HCT116 (cell line): ENCODE results near the gene TDP2.

DNA sequence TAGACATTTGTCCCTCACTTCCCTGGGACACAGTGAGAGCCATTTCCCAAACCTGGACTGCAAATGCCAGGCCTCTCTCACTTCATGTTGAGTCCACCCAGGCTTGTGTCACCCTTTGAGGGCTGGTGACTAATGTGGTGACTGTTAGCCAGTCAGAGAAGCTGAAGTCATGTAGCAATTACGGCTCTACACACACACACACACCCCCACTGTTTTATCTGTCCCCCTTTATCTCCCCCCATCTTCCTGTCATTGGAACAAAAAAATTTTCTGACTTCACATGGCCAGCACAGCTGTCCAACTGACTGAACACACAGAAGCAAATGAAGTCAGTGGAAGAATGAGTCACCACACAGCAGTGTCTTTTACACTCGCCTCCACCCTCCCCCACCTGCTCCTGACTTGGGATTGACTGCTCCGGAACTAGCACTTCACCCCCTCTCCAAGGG, 197.9 kb downstream of the RNF144B start:
- RRBS = no CpG with 5 or more reads among the region's 3 CpGs

GRCh38 chr6:19822675-19823073, 14.5 kb upstream of the ID4 start:
- RRBS = no CpG with 5 or more reads among the region's 6 CpGs

- RRBS = no CpG with 5 or more reads among the region's 6 CpGs
Measured at GRCh38 chr6:19849545-19850264, 12.5 kb downstream of the ID4 start.

GRCh38 chr6:21263445-21264180, 329.9 kb upstream of the SOX4 start:
- RRBS = no CpG with 5 or more reads among the region's 18 CpGs

DNA sequence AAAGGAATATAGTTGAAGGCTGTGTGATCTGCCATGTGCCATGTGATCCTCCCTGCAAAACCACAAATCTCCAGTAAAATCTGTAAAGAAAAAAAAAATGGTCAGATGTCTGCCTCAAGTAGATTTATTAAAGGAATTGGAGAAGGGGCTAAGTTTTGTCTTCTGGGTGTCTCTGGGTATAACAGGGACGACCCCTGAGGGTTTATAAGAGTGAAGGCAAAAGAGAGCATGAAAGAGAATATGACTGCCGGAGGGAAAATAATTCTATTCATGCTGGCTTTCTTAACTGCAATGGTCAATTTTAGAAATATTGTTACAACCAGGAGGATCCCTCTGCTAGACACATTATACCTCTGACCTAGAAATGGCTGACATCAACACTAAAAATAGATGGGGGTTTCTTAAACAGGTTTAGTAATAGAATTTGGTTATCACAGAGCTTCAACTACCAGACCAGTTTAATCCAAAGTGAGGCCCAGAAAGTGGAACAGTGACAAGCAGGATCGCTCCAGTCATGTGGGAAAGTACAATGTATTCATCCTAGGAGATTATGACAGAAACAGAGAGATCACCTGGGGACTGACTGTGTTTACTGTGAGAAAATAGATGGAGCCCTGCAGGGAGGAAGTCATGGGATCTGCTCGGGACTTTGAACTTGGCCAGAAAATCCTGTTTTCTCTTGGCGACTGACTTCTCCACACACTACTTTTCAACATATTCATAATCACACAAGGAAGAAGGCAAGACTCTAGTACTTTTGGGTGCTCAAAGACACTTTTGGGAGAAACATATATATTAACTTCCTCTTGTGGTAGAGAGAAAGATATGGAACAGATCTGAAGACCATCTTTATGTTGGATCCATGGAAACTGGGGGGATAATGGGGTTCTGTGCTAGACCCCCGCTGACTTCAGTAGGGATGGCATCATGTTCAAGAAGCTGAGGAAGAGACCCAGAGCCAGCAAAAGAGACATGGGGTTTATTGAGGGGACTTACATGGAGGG, 238.8 kb upstream of the SOX4 start:
- RRBS = no CpG with 5 or more reads among the region's 6 CpGs

GRCh38 chr6:21570242-21570722, 23.3 kb upstream of the SOX4 start:
- RRBS = no CpG with 5 or more reads among the region's 11 CpGs

DNA sequence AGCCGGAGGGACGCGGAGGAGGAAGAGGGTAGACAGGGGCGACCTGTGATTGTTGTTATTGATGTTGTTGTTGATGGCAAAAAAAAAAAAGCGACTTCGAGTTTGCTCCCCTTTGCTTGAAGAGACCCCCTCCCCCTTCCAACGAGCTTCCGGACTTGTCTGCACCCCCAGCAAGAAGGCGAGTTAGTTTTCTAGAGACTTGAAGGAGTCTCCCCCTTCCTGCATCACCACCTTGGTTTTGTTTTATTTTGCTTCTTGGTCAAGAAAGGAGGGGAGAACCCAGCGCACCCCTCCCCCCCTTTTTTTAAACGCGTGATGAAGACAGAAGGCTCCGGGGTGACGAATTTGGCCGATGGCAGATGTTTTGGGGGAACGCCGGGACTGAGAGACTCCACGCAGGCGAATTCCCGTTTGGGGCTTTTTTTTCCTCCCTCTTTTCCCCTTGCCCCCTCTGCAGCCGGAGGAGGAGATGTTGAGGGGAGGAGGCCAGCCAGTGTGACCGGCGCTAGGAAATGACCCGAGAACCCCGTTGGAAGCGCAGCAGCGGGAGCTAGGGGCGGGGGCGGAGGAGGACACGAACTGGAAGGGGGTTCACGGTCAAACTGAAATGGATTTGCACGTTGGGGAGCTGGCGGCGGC, 2.8 kb downstream of the SOX4 start:
- RRBS = 49% methylated on average over 5 of the region's 34 CpGs

DNA sequence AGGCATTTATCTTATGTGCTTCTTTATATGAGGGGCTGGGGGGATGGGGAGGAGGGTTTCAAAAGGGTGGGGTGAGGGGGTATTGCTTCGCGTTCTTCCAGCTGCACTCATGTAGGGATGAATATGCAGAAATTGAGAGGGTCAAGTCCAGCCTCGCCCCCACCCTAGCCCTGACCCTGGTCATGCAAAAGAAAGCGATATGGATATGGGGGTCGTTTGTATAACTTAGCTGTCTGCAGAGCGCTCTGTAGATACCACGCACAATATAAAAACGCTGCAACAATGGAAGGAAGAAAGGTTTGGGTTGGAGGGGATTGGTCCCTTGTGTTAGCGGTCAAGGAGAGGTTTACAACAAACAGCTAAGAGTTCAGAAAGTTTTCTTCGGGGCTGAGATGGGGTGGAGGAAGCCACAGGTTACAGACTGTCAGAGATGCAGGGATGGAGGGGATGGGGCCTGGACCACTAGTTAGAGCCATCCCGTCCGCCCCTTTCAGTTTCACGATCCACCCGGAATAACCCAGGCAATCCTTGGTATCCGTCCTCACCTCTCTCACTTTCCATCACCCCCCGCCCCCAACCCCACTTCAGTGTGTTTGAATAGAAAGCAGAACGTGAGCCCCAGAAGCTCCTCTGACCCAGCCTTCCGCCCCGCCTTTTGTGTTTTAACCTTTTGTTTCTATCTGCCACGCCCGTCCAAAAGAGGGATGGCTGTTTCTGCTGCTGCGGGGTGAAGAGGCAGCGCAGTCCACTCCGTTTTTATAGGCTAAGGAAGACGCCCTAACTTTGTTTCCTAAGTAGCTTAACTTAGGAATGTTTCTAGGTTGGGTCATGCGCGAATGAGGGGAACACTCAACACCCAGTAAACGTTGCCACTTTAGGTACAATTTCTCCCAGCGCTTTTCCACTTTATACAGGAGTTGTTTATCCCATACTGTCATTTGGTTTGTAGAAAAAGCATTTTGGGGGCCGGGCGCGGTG, 73.6 kb downstream of the SOX4 start:
- RRBS = no CpG with 5 or more reads among the region's 32 CpGs

- RRBS = no CpG with 5 or more reads among the region's 7 CpGs
Measured at GRCh38 chr6:21754757-21755267, 161.3 kb downstream of the SOX4 start.

GRCh38 chr6:21887239-21888127, 293.9 kb downstream of the SOX4 start:
- RRBS = no CpG with 5 or more reads among the region's 15 CpGs

DNA sequence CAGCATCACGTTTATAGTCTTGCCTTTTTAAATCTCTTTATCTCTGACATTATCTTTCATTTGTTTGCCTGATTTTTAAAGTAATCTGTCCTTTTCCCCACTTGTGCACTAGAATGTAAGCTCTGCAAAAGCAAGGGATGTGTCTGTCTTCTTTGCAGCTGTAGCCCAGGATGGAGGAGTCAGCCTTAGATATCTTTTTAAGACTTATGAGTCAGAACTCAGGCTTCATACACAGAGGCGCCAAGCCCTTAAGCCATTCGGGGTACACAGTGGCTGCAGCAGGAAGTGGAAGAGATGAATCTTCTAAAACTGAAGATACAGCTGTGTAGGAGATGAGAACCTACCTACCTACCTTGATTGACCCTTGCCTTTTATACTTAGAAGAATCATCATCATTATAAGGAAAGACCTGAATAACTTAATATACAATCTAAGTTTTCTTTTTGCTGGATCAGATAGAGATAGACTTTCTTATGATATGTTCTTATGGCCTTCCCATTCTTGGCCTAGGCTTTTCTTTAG, 304.6 kb downstream of the PRL start:
- RRBS = no CpG with 5 or more reads among the region's 3 CpGs

GRCh38 chr6:22149602-22150316, 147.1 kb downstream of the PRL start:
- RRBS = no CpG with 5 or more reads among the region's 9 CpGs

DNA sequence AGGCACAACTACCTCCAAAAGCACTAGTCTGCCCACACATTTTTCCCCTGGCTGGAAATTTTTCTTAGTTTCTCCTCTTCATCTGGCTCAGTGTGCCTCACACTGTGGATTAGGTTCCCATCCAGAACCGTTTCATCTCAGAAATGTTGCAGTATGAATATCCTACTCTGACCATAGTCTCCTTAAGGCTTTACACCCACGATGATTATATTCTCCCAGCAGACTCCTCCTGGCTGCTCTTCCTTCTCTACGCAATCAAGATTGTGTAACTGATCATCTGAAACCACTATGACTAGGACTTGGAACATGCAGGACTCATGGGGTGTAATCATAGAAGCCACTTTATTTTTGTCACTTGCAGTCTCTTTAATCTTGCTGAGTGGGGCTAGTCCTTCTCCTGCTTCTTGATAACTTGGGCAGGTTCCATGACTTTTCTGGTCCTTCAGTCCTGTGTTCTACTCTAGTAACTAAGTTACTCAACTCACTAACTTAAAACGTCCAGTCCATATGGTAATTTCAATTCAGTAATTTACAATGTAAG, 7.7 kb upstream of the MRS2 start:
- RRBS = no CpG with 5 or more reads among the region's 4 CpGs

DNA sequence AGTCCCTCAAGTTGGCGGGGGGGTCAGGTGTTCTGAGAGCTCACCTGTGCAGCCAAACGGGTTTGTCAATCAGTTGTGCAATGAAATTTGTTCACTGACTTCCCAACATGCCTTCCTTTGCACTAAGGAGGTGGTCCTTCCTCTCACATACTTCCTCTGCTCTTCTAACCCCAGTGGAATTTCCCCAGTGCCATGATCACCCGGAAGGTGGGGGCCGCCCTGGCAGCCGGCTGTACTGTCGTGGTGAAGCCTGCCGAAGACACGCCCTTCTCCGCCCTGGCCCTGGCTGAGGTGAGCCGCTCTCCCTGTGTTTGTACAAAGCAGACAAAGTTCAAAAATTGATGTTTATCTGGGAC, 9.9 kb downstream of the ALDH5A1 start:
- RRBS = no CpG with 5 or more reads among the region's 10 CpGs

GRCh38 chr6:24666030-24667258, at the start of gene TDP2:
TDP2 (minus strand) TSS chr6:24666899.
- RRBS = 2% methylated on average over 24 of the region's 84 CpGs

DNA sequence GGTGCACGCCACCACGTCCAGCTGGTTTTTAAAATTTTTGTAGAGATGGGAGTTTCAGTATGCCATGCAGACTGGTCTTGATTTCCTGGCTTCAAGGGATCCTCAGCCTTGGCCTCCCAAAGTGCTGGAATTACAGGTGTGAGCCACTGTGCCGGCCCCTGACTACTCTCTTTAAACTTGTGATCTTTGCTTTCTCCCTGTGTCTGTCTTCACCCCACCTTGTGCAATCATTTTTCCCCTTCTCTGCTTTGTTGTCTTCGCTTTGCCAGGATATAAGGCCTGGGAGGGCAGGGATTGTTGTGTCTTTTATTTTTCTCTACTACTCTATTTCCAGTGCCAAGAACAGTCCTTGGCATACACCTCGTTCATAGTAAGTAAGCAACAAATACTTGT, 4.1 kb upstream of the ARMH2 start:
- RRBS = no CpG with 5 or more reads among the region's 5 CpGs

DNA sequence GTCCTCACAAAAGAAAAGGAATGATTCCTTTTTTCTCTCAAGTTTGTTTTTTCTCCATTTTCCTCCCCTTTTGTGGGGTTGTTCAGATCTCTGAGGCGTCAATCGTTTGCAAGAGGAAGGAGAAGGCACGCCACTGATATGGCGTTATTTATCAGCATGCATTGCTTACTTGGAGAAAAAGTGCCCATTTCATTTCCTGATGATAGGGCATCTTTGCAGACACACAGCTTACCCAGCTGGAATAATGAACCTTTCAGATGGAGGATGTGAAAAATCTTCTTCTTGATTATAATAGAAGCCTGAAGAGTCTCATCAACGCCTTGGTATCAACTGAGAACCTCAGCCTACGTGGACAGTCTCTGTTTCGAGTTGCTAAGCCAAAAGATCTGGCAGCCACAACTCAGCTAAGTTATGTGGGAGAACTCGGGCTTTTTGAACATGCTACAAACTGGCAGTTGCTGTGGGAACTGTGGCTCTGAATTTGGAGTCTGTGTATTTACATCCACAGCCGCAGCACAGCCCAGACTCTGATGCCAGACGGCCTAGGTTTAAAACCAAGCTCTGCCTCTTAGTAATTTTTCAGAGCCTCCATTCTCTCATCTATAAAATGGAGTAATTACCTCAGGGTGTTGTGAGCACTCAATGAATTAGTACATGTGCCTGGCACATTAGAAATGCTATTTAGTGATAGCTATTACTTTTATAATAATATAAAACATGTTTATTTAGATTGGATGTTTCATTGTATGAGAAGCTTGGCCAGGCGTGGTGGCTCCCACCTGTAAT, 35.8 kb downstream of the RIPOR2 start:
- RRBS = no CpG with 5 or more reads among the region's 11 CpGs

DNA sequence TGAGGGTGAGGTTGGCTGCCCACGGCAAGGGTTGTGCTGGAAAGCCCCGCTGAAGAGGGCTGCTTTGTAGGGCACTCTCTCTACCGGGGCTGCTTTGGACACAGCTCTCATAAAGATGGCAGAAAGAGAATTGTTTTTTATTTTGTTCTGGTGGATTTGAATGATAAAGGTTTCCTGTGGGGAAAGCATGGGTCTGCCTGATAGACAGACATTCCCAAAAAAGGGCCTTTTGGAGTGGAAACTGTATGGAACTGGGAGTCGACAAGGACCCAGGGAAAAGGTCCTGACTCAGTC, 24.3 kb downstream of the RIPOR2 start:
- RRBS = no CpG with 5 or more reads among the region's 4 CpGs

- RRBS = no CpG with 5 or more reads among the region's 2 CpGs
Measured at GRCh38 chr6:24932961-24933251, 2.9 kb downstream of the RIPOR2 start.